Bronchial epithelial cell (primary cell): ENCODE data around the gene PAIP2B.

DNA sequence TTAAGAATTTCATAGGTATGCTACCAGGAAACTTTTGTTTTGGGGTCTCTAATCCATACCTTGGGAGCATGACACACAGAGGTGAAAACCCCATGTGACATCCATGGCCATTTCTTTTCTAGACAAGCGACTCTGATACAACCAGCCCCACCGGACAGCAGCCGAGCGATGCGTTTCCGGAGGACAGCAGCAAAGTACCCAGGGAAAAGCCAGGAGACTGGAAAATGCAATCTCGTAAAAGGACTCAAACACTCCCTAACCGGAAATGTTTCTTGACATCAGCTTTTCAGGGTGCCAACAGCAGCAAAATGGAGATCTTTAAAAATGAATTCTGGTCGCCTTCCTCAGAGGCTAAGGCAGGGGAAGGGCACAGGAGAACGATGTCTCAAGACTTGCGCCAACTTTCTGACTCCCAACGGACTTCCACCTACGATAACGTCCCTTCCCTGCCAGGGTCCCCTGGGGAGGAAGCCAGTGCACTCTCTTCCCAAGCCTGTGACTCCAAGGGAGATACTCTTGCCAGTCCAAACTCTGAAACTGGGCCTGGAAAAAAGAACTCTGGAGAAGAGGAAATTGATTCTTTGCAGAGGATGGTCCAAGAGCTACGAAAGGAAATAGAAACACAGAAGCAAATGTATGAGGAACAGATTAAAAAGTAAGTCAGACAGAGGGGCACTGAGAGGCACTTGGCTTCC lies 48.8 kb downstream of the BMP10 start:
- RRBS, 2 experiments: 97% methylated on average over 3 of the region's 15 CpGs

- RRBS, 2 experiments: no CpG with 5 or more reads among the region's 11 CpGs
Measured at GRCh38 chr2:68907967-68908853, 37.0 kb upstream of the BMP10 start.

GRCh38 chr2:68943417-68944445 lies 9.0 kb downstream of the GKN2 start:
- RRBS, 2 experiments: 31 to 36% methylated on average over 3 of the region's 25 CpGs

- RRBS, 2 experiments: no CpG with 5 or more reads among the region's 16 CpGs
Measured at GRCh38 chr2:69177079-69177763, 164.2 kb downstream of the ANTXR1 start.

- RRBS, 2 experiments: no CpG with 5 or more reads among the region's 5 CpGs
Measured at GRCh38 chr2:69192113-69192412, 179.1 kb downstream of the ANTXR1 start.

DNA sequence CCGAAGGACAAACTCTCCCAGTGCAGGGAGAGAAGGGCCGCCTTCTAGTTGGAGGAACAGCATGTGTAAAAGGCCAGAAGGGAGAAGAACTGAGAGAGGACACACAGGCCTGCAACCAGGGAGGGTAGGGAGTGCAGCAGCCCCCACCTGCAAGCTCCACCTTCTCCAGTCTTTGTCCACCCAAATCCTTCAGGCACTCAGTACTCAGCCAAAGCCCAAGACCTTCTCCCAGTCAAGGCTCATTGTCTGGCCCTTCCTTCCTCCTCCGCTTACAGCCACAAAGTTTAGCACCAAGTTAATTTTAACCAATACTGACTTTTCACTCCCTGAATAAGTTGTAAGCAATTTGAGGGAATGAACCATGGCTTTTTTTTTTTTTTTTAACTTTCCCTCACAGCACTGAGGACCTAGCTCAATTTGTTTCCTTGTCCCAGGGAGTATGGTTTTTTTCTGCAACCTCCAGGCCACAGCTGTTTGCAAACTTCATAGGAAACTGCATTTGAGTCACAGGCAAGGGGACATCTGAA lies 181.7 kb downstream of the GFPT1 start:
- RRBS, 2 experiments: no CpG with 5 or more reads among the region's 3 CpGs

DNA sequence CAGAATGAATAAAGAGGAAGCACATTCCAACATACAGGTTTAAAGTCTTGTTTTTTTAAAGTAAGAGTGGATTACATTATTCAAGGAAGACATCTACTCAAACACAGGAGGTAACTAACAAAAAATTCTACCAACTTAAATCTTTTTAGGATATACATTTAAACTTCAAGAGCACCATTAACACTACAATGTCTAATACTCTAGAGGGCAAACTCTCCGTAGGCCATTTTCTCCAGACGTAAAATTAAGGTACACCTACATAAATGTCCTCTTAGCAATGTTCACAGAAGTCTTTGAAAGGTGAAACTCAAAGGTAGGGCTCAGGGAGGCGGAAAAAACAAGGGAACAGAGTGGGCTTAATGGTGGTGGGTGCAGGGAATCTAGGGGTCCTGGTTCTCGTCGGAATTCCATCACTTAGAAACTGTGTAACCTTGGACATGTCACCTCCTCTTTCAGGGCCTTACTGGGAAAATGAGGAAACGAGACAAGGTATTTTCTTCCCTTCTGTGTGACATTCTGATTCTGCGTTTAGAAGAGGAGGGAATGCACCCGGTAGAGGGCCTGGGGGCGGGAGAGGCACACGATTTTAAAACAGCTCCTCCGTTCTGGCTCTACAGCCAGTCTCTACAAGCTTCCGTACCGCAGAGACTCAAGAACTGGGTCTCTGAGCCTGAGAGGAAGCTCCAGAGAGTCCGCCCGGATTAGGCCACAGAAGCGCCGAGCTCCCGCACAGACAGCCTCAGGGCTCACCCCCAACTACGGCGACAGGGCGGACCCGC lies 579 bp downstream of the NFU1 start:
- RRBS, 2 experiments: 1 to 2% methylated on average over 8 of the region's 22 CpGs

- RRBS, 2 experiments: no CpG with 5 or more reads among the region's 7 CpGs
Measured at GRCh38 chr2:69652437-69652708, 8.8 kb upstream of the AAK1 start.

GRCh38 chr2:69902203-69902910 lies 8.6 kb downstream of the SNRNP27 start:
- RRBS, 2 experiments: no CpG with 5 or more reads among the region's 8 CpGs

GRCh38 chr2:69918724-69919017 lies 3.8 kb downstream of the MXD1 start:
- RRBS, 2 experiments: no CpG with 5 or more reads among the region's 2 CpGs

DNA sequence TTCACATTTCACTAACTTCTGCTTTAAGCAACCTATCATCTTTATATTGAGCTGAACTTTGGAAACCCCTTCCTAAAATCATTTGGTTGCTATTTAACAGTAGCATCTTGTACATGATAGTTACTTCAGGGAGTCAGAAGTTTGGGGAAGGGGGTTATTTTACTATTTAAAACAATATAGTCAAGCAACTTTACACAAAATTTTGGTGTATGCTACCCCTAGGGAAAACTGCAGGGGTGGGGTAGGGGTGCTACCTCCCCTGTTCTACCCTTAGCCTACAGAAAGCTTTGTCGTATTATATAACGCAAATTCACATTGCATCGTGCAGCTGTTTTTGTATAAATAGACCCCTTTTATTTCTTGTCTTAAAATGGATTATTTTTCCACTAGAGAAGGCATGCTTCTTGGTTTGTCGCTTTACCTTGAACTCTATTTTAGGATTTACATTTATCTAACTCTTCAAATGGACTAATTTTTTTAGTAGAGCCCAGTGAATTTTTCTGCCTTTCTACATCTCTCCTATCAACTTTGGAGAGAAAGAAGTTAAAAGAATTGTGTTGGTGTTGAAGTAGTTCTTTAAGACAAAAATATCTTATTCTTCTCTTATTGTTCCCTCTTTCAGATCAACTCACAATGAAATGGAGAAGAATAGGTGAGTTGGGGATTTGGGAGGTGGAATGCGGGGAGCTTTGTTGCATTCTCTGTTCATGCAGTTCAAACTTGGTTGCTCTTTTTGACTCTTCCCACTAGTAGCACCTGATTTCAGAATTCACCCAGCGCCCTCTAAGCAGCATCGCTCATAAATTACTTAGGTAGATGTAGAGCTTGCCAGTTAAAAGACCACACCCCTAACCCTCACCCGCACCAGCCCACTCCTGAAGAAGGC lies 6.4 kb downstream of the MXD1 start:
- RRBS, 2 experiments: no CpG with 5 or more reads among the region's 8 CpGs

GRCh38 chr2:70403095-70403664 lies 101.3 kb upstream of the FAM136A start:
- RRBS, 2 experiments: no CpG with 5 or more reads among the region's 7 CpGs

GRCh38 chr2:70715311-70715675 lies 52.7 kb downstream of the ADD2 start:
- RRBS, 2 experiments: no CpG with 5 or more reads among the region's 3 CpGs

- RRBS, 2 experiments: no CpG with 5 or more reads among the region's 9 CpGs
Measured at GRCh38 chr2:71067171-71067784, 1.2 kb upstream of the NAGK start.

GRCh38 chr2:71226765-71227824 lies at the start of gene PAIP2B:
PAIP2B (minus strand) TSS chr2:71227103.
- RRBS, 2 experiments: under 1 to 1% methylated on average over 8 to 9 of the region's 57 CpGs

DNA sequence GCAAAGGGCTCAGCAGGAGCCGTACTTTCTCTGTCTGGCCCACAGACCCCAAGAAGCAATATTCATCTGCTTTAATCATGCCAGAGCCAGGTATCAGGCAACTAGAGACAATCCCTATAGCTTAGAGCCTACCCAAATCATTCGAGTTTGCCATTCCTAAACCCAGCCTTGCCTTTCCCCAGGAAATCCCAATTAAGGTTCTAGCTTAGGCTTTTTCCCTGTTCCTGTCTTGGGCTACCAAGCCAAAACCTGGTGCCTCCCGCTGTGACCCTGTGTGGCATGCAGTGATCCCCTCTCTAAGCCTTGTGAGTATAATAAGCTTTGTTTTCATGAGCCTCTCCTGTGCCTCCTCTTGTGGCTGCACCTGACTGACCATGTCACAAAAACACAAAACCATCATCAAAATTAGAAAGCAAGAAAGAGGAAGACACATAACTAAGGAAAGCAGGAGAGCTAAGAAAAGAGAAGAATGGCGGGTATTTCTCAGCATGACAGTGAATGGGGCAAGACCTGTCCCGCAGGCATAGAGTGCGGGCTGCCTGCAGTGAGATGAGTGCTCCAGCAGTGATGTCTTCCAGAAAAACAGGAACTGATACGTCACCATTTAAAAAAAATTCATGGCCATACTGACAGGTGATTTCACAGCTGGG lies 9.1 kb upstream of the PAIP2B start:
- RRBS, 2 experiments: no CpG with 5 or more reads among the region's 7 CpGs

GRCh38 chr2:71276253-71277337 lies 49.7 kb upstream of the PAIP2B start:
- RRBS, 2 experiments: 3 to 4% methylated on average over 24 of the region's 98 CpGs

GRCh38 chr2:71422708-71423722 lies 43.5 kb upstream of the DYSF start:
- RRBS, 2 experiments: no CpG with 5 or more reads among the region's 4 CpGs

DNA sequence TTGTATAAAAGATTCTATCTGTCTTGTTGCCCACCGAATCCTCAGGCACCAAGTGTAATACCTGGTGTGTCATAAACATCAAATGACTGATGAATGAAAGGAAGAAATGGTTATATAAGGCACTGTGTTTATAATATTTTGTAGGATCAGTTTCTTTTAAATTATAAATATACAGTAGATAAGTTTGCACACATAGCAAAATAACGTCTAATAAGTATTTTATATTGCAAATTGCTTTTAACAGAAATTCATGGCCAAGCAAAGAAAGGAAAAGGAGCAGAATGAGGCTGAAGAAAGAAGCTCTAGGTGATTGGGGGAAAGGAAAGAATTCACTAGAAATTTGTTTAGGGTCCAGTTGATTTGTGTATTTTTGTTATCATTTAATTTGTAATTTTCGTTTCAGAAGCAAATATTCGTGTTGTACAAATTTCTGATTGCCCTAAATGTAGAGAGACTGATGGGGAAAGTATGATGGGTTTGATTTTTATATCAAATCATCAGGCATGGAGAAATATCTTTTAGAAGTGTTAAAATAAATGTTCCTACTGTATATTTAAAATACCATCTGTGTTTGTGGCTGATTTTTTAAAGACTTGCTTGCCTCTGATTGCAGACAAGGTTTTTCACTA lies 31.9 kb upstream of the DYSF start:
- RRBS, 2 experiments: no CpG with 5 or more reads among the region's 4 CpGs

- RRBS, 2 experiments: no CpG with 5 or more reads among the region's 9 CpGs
Measured at GRCh38 chr2:71500193-71501042, 33.9 kb downstream of the DYSF start.